Type B pancreatic cell (in vitro differentiated cells): ENCODE data around the gene FOXRED2.

DNA sequence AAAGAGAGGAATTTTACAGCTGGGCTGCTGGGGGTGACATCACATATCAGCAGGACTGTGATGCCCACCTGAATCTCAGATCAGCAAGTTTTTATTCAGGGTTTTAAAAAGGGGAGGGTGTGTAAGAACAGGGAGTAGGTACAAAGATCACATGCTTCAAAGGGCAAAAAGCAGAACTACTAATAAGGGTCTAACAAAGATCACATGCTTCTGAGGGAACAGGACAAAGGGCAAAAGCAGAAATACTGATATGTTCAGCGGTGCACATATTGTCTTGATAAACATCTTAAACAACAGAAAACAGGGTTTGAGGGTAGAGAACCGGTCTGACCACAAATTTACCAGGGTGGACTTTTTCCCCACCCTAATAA, 7.8 kb upstream of the APOL4 start:
- PRO-cap = no peak

DNA sequence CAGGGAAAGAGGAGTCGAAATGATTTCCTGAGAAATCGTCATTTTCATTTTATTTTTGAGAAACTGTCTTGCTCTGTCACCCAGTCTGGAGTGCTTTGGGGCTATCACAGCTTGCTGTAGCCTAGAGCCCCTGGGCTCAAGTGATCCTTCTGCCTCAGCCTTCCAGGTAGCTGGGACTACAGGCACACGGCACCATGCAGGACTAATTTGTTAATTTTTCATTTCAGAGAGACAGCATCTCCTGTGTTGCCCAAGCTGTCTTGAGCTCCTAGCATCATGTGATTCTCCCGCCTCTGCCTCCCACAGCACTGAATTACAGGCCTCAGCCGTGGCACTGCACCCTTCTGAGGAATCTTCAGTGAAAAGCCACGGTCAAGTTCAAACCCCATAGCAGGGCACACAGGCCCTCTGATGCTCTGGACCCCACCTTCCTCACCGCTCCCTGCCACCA, 1.9 kb downstream of the APOL2 start:
- PRO-cap = no peak

DNA sequence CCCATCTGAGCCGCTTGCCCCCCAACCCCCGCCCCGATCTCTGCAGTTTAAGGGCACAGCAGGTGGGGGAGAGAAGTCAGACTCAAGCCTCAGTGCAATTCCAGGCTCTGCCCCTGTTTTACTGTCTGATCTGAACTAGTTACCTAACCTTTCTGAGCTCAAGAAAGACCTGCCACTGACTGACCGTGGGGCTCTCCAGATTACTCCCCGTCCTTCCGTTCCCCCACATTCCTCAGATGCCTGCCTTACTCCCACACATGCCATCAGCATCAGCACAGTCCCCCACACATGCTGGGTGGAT, 448 bp upstream of the APOL2 start:
- PRO-cap = no peak

GRCh38 chr22:36265623-36266184, 12.8 kb downstream of the APOL1 start:
- PRO-cap = no peak

DNA sequence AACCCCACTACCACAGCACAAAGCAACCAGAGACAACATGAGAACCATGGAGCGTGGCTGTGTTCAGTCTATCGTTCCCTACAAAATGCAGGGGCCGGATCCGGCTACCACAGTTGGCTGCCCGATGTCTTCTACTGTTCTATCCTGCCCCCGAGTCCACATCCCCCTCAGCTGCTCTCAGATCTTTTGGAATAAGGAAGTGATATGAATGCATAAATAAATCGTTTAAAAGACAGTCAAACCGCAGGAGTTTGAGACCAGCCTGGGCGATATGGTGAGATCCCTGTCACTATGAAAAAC, 36.9 kb downstream of the APOL1 start:
- PRO-cap = no peak

GRCh38 chr22:36292373-36292710, 39.4 kb downstream of the APOL1 start:
- PRO-cap = no peak

- PRO-cap = no peak
Measured at GRCh38 chr22:36293080-36293540, 40.2 kb downstream of the APOL1 start.

GRCh38 chr22:36309200-36309667, 56.3 kb downstream of the APOL1 start:
- PRO-cap = no peak

DNA sequence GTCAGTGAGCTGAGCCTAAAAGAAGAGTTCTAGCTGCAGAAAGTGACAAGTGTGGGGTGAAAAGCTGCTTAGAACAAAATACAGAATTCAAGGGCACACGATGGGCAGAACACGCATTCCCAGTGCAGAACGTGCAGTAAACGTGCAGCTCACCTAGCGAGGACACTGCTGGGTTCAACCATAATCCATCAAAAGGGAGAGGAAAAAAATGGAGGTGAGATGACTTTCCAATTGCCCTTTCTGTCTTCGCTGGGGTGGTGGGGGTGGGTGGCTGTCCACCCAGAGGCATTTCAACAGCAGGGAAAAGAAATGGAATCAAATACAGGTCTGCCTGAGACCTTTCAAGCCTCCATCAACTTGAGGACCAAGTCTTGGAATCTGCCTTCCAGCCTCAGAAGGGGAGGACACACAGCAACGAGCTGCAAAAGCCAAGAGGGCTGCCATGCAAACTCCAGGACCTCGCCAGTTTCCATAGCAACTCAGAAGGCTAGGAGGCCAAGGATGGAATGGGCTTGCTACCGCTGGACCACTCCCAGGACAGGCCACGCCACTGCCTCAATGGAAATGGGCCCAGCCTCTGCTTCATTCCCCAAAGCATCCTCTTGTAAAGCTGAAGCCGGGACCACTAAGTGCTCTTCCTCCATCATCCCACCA, 61.8 kb downstream of the MYH9 start:
- PRO-cap = no peak

DNA sequence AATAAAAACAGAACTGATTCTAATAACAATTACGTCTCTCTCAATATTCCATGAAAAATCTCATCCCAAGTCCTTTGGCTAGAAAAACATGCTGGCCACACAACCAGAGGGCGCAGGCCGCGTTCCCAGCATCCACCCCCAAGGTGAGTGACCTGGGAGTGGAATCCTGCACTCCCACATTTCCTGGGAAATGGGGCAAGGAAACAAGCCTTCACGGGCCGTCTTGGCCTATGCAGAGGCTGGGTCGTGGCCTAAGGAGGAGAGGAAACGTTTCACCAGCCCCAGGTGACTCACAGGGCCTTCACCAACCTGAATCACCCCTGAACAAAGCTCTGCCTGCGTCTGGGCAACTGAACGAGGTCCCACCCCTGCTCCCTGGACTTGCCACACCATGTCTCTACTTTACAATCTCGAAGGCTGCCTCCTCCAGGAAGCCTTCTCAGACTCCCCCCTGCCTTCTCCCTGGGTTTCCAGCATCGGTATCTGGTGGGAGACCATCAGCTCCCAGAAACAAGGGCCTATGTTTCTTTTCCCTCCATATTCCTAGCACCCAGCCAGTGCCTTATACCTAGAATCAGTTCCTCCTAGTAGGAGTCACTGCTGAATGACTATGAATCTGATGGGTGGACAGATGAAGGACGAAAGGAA, 13.1 kb downstream of the MYH9 start:
- PRO-cap = unidirectional peak, minus-strand start at position 143 of the sequence

DNA sequence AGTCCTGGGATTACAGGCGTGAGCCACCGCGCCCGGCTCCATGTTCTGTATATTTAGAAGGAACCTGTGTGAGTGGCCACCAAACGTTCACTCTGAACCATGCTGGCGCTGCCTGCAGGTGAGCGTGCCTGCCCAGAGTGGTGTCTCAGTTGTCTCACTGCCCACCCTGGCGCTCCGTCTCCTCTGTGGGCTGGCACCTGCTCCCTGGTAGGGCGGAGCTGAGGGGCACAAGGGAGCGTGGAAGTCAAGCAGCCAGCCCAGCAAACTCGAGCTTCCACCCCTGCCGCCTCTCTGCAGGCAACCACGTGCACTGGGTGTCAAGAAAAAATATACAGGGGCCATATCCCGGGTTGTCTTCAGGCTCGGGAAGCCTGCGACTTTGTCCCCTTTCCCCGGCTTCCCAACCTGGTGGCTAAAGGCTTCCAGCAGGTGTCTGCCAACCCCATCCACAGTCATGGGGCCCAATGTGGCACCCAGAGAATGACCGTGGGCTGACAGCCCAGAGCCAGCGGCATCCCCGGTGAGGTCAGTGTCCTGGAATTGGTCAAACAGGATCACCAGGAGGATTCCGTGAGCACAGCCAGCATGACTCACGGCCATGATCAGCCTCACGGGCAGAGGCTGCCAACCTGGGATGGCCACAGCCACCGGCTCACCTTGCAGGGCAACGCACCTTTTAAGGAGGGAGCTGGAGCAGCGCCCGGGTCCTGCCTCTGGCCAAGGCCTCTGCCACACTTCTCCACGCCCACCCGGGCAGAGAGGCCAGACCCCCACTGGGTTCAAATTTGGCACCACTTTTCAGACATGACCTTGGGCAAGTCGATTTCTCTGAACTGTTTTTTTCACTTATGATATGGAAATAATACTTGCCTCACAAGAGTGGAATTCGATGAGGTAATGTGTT, 16.4 kb downstream of the TXN2 start:
- PRO-cap = no peak

- PRO-cap = bidirectional peak, plus-strand start at chr22:36507203, minus-strand start at chr22:36507040
Measured at GRCh38 chr22:36506705-36507629, at the start of gene FOXRED2. TSS of gene FOXRED2 (minus strand) at chr22:36507040.

DNA sequence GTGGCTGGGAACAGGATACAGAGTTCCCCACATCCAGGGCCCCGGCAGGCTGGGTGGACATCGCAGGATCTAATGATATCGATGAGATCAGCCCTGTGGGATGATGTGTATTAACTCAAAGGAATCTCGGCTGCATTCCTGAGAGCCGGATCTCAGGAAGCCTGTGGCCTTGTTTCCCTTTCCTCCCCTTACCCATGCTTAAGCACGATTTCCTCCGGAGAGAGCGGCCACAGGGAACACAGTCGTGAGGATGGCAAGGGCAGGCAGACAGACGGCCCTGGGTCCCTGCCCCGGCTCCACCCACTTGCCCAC, 6.5 kb upstream of the PVALB start:
- PRO-cap = no peak

GRCh38 chr22:36871800-36872188, 11.0 kb downstream of the NCF4 start:
- PRO-cap = no peak

DNA sequence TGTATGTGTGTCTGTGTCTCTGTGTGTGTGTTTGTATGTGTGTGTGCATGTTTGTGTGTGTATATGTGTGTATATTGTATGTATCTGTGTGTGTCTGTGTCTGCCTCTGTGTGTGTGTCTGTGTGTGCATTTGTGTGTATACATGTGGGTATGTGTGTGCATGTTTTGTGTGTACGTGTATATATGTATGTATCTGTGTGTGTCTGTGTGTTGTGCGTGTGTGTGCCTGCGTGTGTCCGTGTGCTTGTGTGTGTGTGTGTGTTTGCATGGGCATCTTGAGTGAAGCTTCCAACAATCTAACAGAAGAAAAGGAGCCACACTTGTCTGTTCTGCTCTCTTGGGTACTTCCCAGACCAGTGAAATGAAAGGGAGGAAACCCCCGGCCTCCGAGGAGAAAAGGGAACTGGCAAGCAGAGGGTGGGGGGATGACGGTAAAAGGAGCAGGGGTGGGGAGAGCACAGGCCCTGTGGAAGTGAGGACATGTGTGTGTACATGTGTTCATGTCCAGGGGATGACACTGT, 7.9 kb downstream of the CSF2RB start:
- PRO-cap = no peak

GRCh38 chr22:37010770-37011469, 3.3 kb upstream of the TEX33 start:
- PRO-cap = no peak

GRCh38 chr22:37021043-37021538, 1.5 kb downstream of the MPST start:
- PRO-cap = no peak

GRCh38 chr22:37062986-37063669, 11.6 kb downstream of the KCTD17 start:
- PRO-cap = no peak

GRCh38 chr22:37101214-37101787, 8.2 kb downstream of the TMPRSS6 start:
- PRO-cap = no peak

DNA sequence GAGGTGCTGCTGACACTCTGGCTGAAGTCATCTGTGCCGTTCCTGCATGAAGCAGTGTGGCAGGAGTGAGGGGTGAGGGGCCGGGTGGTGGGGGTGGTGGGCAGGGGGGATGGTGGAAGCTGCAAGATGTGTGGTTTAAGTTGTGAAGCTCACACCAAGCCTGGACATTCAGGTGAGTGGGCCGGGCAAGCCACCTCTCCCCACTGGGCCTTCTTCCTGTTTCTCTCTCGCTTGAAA, 14.6 kb upstream of the IL2RB start:
- PRO-cap = no peak